Right cardiac atrium (tissue), 1 donor: ENCODE measurements around a stretch of chr12.

GRCh38 chr12:116215579-116216581 lies 61.6 kb downstream of the MED13L start:
- PRO-cap, result no peak

DNA sequence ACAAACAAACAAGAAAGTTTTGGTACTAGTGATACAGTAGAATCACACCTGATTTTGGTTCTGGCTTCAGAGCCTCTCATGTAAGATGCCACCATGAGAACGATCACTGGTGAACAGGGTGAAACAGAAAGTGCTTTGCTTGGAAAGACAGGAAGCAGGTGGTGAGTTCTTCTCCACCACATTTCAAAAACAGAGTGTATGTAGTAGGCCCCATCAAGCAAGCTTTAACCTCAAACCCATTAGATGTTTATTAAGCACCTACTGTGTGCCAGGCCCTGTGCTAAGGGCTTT lies 47.7 kb upstream of the MED13L start:
- PRO-cap, result no peak

DNA sequence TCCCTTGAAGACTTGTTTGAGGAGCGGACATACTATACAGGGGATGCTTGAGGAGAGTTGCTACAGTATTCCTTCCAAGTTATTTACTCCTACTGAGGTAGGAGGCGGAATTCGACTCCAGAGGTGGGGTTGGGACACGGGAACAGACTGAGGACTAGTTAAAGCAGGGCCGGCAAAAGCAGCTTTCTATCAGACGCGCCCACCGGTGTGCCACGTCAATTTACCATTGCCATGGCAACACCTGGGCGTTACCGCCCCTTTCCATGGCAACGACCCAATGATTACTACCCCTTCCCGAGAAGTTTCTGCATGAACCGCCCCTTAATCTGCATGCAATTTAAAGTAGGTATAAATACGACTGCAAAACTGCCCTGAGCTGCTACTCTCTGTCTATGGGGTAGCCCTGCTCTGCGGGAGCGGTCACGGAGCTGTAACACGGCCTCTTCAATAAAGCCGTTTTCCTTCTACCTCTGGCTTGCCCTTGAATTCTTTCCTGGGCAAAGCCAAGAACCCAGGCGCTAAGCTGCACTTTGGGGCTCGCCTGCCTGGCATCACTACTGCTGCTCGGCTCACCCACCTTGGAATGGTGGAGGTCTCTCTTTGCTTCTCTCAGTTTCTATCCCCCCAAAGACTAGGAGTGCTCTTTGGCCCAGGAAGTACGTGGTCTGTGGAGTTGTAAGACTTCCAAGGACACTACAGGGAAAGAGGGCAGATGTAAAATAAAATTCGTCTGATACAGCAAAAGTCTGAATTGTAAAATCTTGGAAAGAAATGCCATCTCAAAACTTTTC lies 52.8 kb upstream of the MAP1LC3B2 start:
- PRO-cap, result no peak

- PRO-cap, result no peak
Observed at GRCh38 chr12:116539659-116540635, 19.2 kb upstream of the MAP1LC3B2 start.

GRCh38 chr12:116736967-116737439 lies 866 bp downstream of the SPRING1 start:
- PRO-cap, result no peak

- PRO-cap, result no peak
Observed at GRCh38 chr12:116759679-116760336, 21.7 kb downstream of the RNFT2 start.

DNA sequence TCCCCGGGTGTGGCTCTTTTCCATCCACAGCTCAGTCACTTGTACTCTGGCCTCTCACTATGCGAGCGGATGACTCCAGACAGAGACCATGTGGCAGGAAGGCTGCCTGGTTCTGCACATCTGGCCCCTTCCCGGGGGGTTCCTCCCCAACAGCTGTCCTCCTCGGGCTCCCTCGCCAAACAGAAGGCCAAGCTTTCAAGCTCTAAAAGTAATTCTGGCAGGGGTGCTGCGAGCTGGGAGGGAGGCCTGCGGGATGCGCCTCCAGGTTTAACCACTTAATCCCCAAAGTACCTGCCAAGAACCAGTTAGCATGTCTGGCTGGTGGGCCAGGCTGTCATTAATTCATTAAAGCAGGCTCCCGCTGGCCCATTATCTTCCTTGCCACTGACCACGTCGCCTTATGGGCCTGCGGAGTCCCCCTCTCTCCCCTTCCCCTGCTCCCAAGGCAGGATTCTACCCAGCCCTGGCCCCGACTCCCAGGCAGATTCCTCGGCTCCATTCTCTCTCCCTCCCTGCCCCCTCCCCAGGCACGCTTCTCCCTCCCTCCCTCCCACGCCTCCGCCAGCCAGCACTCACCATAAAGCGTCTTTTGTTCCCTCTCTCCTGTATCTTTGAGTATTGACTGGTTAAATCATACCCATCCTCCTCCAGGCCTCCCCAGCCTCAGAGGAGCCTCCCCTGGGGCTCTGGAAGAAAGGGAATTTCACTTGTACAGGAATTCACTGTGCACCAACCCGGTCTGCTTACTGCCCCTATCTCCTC lies 4.9 kb downstream of the HRK start:
- PRO-cap, result no peak

- PRO-cap, result no peak
Observed at GRCh38 chr12:116879481-116880133, 1.6 kb downstream of the HRK start.

DNA sequence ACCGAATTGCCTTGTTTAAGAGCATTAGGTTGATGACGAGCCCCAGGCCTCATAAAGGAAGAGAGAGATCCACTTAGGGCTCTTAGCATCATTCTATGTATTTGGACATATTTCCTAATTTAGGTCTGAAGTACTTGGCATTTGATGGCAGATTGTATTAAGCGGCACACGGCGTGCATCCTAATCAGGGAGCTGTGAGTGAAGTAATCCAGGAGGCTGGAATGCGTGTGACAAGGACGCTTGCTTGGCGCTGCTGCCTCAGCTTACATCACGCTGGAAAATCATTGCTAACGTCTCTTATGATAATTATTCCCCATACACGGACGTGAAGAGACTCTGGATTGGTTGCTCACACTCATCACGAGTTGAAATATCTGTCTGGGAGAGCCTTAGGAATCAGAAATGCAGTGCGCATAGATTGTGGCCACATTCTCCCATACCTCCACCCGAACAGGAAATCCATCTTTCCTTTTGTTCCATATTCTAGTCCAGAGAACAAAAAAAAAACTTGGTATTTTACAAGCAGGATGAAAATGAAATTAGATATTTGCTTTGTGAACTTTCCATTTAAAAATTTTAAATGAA lies 85.4 kb downstream of the FBXW8 start:
- PRO-cap, result bidirectional peak, plus-strand start at position 399 of the sequence, minus-strand start at position 283 of the sequence

DNA sequence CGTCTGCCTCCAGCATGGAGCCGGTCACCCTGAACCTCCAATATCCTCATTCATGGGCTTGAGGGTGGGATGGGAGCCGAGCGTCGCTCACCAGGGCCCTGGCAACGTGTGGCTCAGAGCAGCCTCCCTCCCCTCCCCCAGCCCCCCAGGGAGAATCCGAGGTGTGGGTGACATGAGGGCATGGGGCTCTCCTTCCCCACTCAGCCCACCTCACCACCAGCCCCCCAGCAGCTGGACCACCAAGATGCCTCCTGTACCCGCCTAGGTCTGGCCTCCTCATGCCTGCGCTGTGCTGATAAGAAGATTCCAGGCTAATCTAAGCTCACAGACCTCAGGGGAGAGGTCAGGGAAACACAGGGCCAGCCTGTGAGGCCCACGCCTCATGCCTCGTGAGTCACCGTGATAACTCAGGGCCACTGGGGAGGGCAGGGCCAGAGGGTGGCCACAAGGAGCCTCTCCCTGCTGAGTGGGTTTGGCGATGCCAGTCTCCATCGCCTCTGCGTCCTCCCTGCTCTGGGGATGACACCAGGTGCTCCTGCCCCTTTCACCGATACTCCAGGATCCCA lies 57.0 kb downstream of the TESC start:
- PRO-cap, result no peak

GRCh38 chr12:118063605-118064724 lies 3.0 kb upstream of the WSB2 start:
- PRO-cap, result no peak

DNA sequence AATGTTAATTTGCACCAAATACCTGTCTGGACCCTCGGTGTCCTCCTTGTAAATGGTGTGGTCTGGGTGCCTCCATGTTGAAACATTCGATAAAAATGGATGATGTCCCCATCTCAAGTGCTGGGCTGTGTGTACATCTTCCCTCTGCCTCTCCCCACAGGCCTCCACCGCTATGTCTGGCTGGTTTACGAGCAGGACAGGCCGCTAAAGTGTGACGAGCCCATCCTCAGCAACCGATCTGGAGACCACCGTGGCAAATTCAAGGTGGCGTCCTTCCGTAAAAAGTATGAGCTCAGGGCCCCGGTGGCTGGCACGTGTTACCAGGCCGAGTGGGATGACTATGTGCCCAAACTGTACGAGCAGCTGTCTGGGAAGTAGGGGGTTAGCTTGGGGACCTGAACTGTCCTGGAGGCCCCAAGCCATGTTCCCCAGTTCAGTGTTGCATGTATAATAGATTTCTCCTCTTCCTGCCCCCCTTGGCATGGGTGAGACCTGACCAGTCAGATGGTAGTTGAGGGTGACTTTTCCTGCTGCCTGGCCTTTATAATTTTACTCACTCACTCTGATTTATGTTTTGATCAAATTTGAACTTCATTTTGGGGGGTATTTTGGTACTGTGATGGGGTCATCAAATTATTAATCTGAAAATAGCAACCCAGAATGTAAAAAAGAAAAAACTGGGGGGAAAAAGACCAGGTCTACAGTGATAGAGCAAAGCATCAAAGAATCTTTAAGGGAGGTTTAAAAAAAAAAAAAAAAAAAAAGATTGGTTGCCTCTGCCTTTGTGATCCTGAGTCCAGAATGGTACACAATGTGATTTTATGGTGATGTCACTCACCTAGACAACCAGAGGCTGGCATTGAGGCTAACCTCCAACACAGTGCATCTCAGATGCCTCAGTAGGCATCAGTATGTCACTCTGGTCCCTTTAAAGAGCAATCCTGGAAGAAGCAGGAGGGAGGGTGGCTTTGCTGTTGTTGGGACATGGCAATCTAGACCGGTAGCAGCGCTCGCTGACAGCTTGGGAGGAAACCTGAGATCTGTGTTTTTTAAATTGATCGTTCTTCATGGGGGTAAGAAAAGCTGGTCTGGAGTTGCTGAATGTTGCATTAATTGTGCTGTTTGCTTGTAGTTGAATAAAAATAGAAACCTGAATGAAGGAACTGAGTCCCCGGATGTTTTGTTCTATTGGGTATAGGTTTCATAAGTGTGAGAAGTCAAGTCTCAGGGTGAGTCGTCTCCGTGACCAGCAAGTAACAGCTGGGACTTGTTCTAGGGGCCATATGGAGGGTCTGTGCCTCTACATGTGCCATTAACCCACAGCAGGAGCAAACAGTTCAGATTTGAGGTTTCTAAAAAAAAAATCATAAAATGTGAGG lies 9.0 kb downstream of the PEBP1 start:
- PRO-cap, result no peak

GRCh38 chr12:118308051-118308387 lies 64.7 kb downstream of the TAOK3 start:
- PRO-cap, result no peak

- PRO-cap, result no peak
Observed at GRCh38 chr12:118373433-118373997, 808 bp upstream of the TAOK3 start.

DNA sequence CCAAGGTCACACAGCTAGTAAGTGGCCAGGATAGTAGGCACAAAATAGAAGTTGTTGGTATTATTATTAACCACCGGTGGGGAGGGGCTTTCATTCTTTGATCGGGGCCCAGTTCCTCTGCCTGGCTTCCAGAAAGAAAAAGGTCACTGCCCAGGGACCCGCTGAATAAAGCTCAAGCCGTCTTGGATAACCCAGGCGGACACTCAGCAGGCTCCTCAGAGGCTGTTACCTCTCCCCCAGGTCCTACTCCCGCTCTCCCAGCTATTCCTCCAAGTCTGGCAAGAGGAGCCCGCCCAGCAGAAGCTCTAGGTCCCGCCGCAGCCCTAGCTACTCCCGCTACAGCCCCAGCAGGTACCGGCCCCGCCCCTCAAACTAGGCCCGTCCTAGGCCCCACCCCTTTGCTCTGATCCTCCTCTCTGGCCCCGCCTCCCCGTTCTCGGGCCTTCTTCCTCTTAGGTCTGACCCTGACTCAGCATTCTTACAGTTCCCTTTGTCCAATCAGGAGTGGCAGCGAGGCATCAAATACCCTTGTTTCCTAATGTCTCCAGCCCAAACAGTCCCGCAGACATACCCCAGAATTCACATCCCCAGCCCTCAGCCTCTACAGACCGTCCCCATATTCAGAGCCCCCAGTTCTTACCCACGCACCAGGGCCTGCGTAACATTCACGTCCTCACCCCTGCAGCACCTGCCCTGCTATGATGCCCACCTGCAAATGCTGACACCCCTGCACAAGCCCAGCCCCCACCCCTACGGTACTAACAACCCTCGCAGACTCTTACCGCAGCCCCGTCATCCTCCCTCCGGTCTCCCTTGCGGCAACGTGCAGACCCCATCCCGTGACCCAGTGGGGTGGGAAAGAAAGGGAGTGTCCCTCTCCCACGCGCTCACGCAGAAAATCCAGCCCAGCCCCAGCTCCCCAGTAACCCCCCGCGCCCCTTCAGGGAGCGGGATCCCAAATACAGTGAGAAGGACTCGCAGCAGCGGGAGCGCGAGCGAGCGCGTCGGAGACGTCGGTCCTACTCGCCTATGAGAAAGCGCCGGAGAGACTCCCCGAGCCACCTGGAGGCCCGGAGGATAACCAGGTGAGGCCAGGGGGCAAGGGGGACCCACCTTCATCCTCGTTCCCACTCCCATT lies 25.1 kb upstream of the HSPB8 start:
- PRO-cap, result no peak

DNA sequence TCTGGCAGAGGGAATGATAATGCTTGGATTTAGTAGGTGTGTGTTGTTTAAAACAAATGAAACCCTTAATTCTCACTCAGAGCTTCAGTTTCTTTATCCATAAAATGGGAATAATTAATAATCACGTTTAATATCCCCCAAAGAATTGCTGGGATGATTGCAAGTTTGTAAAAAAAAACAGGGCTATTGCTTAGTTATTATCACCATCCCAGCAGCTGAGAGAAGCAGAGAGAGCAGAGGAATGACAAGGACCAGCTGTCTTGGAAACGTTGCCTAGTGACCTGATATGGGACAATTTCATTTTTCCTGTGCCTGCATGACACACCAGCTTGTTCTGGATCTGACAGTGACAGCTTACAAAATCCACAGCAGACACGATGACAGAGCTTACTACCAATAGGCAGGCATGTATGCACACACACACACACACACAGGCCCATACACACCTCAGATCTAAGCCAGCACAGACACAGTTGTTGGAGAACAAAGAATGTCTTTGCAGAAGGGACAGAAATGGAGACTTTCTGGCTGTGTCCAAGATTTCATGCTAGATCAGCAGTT lies 25.3 kb downstream of the HSPB8 start:
- PRO-cap, result no peak

DNA sequence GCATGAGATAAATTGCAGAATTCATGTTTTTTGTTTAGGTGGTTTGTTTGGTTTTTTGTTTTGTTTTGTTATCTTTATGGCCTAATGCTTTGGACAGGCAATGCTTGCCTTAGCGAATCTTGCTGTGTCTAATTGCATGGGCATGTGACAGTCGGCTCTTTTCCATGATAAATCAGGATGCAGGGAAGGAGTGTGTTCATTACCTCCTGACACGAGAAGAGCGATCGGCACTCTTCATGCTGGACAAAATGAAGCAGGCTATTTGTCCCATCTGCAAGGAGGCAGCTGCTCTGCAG lies 6.5 kb downstream of the CCDC60 start:
- PRO-cap, result no peak

GRCh38 chr12:119368820-119369521 lies 34.4 kb downstream of the CCDC60 start:
- PRO-cap, result no peak

DNA sequence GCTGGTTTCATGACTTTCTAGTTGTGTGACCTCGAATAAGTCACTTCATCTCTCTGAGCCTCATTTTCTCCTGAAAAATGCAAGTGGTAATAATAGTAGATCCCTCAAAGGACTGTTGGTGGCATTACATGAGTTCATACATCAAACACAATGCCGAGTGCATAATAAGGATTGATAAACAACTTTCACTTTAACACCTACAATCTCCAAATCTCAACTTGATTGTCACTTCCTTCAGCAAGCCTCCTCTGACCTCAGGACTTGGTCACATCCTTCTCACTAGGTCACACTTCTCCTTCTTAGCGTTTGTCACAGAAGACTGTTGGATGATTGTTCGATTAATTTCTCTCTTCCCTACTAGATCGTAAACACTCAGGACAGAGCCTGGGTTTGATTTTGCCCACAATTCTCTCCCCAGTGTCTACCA lies 7.9 kb upstream of the PRKAB1 start:
- PRO-cap, result no peak

DNA sequence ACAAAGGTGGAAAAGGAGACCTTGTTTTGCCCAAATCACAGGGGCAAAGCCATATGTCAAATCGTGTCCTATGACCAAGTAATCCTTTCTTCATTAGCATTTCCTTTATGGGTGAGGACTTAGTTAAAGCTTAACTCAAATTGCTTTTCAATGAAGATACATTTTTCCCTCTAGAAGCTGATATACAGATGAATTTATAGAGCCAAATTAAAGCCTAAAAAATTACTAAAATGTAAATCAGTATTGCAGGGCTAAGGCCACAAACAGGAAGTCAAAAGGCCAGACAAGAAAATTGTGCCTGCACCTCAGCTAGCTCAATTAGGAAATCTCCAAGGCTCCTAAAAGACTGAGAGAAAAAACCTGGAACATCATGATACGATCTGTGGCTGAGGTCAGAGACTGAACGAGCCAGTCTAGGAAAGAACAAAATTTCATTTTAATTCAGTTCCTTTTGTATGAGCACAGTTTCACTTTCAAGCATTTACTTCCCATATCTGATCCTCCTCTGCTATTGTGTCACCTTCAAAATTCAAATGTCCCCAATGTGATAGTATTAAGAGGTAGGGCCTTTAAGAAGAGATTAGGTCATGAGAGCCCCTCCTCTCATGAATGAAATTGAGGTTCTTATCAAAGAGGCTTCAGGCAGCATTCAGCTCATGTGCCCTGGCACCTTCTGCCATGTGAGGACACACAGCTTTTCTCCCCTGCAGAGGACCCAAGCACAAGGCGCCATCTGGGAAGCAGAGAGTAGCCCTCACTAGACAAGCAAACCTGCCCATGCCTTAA lies 14.7 kb downstream of the PRKAB1 start:
- PRO-cap, result no peak